Cardiac fibroblast (primary cell): ENCODE data around the genes UBE2A, TMEM255A and ATP1B4.

DNA sequence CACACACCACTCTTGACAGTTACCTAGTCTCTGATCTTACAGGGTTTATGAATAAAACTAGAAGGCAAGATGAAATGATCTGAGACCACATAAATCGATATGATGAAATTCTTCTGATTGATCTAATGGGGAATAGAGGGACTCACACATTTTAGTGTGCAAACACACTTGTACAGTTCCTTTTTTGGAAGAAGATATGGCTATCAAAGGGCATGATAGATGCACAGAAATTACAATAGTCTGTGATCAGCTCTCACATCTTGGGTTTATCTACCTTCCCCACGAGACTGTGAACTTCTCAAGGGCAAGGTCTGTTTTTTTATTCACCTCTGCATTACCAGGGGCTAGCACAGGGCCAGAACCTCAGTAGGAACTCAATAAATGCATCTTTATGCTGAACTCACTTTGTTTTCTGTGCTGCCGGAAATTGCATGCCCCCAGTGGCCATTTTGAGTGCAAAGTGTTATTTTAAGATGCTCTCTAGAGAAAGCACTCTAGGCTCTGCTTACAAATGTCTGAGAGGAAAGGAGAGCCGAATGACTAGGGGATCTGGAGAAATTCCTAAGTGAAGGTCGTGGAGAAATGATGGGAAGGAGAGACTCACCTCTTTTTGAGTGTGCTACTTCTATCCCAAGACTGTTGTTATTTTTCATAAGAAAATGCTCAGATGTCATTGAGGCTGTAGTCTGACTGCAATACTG, 41.0 kb downstream of the DOCK11 start:
- RRBS: no CpG with 5 or more reads among the region's 5 CpGs

DNA sequence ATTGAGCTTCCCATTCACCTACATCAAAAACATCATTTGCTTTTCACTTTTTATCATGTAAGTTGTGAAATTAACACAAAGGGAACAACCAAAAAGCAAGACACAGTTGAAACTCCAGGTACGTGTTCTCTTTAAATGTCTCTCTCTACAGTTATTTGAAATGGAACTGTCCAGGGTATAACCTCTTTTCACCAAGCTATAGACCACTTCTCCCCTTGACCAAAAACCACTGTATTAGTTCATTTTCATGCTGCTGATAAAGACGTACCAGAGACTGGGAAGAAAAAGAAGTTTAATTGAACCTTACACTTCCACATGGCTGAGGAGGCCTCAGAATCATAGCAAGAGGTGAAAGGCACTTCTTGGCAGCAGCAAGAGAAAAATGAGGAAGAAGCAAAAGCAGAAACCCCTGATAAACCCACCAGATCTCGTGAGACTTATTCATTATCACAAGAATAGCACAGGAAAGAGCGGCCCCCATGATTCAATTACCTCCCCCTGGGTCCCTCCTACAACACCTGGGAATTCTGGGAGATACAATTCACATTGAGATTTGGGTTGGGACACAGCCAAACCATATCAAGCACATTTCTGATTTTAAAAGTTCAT, 97.7 kb downstream of the DOCK11 start:
- RRBS: no CpG with 5 or more reads among the region's 4 CpGs

DNA sequence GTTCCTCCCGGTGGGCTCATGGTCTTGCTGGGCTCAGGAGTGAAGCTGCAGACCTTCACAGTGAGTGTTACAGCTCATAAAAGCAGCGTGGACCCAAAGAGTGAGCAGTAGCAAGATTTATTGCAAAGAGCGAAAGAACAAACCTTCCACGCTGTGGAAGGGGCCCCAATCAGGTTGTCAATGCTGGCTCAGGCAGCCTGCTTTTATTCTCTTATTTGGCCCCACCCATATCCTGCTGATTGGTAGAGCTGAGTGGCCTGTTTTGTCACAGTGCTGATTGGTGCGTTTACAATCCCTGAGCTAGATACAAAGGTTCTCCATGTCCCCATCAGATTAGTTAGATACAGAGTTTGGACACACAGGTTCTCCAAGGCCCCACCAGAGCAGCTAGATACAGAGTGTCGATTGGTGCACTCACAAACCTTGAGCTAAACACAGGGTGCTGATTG, 53.0 kb upstream of the LONRF3 start:
- RRBS: no CpG with 5 or more reads among the region's 6 CpGs

DNA sequence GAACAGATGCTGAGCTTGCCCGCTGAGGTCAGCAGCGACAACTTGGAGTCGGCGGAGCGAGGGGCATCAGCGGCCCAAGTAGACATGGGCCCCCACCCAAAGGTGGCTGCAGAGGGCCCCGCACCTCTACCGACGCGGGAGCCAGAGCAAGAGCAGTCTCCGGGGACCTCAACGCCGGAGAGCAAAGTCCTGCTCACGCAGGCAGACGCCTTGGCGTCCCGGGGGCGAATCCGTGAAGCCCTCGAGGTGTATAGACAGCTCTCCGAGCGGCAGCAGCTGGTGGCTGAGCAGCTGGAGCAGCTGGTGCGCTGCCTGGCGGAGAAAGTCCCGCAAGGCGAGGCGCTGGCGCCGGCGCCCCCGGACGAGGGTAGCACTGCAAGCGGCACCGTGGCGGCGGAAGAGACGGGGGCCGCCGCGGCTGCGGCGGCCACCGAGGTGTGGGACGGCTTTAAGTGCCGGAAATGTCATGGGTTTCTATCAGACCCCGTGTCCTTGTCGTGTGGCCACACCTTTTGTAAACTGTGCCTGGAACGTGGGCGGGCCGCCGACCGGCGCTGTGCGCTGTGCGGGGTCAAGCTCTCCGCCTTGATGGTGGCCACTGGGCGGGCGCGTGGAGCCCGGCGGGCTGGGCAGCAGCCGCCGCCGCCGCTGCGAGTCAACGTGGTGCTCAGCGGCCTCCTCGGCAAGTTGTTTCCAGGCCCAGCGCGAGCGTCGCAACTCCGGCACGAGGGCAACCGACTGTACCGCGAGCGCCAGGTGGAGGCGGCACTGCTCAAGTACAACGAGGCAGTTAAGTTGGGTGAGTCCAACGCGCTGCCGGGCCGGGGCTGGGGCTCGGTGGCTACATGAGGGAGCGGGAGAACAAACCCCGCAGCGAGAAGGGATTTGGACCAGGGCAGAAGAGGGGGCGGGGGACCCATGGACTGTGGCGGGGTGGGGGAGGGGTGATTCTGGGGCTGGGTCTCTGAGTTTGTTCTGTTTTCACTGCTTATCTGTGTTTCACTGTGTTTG, 686 bp downstream of the LONRF3 start:
- RRBS: under 1% methylated on average over 30 of the region's 91 CpGs

DNA sequence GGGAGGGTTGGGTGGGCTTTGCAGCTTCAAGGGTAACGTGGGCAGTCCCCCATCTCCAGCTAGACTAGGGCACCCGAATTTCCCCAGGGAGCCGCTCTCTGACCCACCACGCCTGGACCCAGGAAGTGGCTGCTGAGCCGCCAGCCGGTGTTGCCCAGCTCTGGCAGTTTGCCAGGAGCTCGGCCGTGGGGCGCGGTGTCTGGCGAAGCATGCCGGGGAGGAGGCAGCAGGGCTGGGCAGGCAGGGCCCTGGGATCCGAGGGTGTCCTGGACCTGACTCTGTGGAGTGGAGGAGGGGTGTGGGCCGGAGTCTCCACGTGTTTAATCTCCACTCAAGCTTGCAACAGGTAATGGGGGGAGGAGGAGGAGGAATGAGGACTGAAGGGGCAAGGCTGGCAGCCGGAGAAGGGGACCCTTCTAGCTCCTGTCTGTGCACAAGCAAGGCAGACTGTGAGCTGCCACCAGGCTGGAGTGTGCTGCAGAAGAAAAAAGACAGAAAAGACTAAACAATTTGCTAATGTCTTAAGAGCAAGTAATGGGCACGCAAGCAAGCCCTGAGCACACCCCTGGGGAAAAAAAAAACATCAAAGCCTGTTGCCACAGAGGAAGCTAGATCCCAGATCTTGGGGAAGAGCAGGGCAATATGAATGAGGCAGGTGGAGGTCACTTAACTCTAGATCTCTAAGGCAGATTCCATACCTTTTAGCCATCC, 2.3 kb downstream of the LONRF3 start:
- RRBS: 3% methylated on average over 8 of the region's 17 CpGs

GRCh38 chrX:119240091-119240511, 4.0 kb downstream of the PGRMC1 start:
- RRBS: no CpG with 5 or more reads among the region's 2 CpGs

DNA sequence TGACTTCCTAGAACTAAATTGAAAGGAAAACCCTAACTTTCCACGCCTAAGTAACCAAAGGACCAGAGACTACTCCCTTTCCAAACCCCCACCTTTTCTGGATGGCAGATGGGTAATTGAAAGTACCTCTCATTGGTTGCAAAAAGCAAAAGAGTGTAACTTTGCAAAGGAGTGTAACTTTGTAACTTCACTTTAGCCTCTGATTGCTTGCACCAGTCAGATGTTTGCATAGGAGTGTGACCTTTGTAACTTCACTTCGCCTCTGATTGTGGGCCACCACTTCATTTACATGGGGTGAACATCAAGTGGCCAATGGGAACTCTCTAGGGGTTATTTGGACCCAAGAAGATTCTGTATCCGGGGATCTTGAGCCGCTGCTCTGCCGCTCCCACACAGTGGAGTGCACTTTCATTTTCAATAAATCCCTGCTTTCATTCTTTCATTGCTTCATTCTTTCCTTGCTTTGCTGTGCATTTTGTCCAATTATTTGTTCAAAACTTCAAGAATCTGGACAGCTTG, 9.9 kb upstream of the SLC25A43 start:
- RRBS: no CpG with 5 or more reads among the region's 5 CpGs

GRCh38 chrX:119455254-119455654, 13.0 kb upstream of the SLC25A5 start:
- RRBS: no CpG with 5 or more reads among the region's 1 CpG

GRCh38 chrX:119467321-119467898, 834 bp upstream of the SLC25A5 start:
- RRBS: no CpG with 5 or more reads among the region's 6 CpGs

DNA sequence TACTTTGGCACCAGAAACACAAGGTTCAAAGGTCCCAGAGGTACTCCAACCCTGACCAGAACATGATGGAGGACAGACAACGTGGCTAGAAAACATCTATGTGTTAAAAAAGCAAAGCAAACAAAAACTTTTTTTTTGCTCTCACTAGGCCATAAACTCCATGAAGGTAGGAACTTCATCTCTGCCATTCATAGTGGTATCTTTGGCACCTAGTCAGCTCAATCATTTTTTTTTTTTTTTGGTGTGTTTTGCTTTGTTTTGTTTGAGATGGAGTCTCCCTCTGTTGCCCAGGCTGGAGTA, 37.8 kb downstream of the SLC25A5 start:
- RRBS: no CpG with 5 or more reads among the region's 1 CpG

- RRBS: 1% methylated on average over 41 of the region's 101 CpGs
Measured at GRCh38 chrX:119574273-119575461, at the start of gene UBE2A. TSS of gene UBE2A (plus strand) at chrX:119574563.

GRCh38 chrX:119646286-119647111, 46.5 kb downstream of the SEPTIN6 start:
- RRBS: no CpG with 5 or more reads among the region's 6 CpGs

GRCh38 chrX:119695402-119696071, 2.6 kb upstream of the SEPTIN6 start:
- RRBS: 59% methylated on average over 8 of the region's 24 CpGs

- RRBS: no CpG with 5 or more reads among the region's 9 CpGs
Measured at GRCh38 chrX:119784968-119785952, 6.2 kb downstream of the RPL39 start.

GRCh38 chrX:119790620-119791559, 540 bp downstream of the RPL39 start:
- RRBS: no CpG with 5 or more reads among the region's 45 CpGs

- RRBS: no CpG with 5 or more reads among the region's 3 CpGs
Measured at GRCh38 chrX:119886054-119886310, 9.7 kb upstream of the AKAP14 start.

GRCh38 chrX:119990348-119990940, 46.9 kb upstream of the NKAP start:
- RRBS: no CpG with 5 or more reads among the region's 37 CpGs

DNA sequence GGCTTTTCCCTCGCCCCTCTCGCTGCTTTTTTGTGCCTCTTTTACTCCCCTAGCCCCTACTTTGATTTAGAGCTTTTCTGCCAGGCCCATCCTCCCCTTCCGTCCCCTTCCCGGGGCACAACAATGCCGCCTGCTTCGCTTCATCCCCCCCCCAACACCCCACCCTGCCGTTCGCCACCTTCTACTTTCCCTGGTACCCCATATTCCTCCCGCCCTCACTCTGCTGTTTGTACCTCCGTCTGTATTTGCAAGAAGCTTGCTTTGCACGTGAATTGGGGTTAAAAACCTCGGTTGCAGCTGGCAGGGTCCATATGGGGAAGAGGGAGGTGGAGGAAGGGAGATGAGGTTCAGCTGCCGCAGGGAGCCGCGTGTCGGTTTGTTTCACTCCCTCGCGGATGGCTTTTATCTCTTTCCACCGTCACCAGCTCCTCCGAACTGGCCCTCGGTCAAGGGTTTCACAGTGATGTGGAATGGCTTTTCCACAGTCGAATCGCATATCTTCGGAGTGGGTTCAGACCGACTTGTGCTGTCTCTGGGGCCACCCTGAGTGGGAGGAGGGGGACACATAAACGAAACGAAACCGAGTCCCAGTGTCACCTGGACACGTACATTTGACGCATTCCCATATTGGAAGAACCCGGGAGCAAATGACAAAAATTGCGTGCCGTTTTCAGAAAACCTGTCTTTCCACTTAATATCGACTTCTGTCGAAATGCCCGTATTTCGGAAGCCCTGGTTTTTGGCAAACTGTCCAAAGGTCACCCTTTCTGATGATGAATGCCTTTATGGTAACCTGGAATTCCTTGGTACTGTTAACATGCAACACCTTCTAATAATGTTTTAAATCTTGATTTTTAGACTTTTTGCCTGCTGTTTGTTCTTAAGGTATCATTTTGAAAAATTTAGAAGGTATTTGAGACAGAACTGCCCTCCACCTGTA, 913 bp downstream of the ZBTB33 start:
- RRBS: no CpG with 5 or more reads among the region's 37 CpGs

DNA sequence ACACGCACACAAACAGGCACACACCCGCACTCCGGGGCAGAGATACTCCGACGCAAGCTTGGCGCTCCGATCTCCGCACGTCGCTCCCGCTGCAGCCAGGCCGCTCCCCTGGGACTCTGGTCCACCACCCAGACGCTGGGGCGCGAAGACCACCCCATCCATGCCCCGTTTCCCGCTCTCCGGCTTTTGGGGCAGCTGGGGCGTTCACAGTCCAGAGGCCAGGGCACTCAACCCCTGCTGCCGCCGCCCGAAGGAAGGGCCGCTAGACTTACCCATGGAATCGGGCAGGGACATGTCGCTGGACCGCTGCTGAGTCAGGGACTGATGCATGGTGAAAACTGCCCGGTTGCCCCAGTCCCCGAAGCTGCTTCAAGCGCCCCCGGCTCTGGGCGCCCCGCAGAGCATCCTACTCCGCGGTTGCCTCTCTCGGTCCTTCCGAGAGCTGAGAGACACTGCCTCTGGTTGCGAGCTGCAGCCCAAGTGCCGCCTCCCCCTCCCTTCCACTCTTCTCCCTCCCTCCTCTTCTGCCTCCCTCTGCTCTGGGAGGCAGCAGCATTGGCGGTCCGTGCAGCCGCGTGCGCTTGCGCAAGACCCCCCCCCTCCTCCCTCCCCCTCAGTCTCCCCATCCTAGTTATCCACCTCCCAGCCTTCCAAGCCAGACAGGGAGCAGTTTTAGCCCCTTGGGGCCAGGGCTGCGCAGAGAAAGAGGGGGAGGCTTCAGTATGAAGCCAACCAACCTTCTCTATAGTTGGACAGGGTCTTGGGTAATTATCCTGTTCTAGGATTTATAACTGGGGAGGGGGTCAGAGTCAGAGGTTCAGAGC, at the start of gene TMEM255A:
Gene TMEM255A (minus strand): TSS at position 482 of the 824 bp plus-strand sequence.
- RRBS: no CpG with 5 or more reads among the region's 45 CpGs

DNA sequence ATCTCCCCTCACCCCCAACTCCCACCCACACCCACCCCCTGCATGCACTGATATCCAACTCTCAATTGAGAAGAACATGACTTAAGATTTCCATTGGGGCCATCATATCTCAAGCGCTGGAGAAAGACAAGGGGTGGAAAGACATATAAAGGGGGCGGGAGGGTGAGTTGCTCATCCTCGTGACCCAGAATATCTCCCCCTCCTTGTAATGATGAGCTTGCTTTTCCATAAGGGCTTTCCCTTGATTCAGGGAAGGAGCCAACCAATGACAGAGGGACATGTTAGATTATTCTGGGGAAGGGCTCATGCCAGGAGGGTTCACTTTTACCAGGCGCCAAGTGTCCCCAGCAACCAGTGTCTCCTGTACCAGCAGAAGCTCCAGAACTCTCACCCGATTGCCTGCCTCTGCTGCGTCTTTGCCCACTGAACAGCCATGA, at the start of gene ATP1B4:
Gene ATP1B4 (plus strand): TSS at position 354 of the 437 bp plus-strand sequence.
- RRBS: no CpG with 5 or more reads among the region's 6 CpGs